ENCODE data around the gene SMARCD1.

- PRO-cap: unidirectional peak, minus-strand start at chr12:49093960
- RAMPAGE, long total RNA: no peak
These were observed 918 bp downstream of the DHH start for GRCh38 chr12:49093677-49094088.

DNA sequence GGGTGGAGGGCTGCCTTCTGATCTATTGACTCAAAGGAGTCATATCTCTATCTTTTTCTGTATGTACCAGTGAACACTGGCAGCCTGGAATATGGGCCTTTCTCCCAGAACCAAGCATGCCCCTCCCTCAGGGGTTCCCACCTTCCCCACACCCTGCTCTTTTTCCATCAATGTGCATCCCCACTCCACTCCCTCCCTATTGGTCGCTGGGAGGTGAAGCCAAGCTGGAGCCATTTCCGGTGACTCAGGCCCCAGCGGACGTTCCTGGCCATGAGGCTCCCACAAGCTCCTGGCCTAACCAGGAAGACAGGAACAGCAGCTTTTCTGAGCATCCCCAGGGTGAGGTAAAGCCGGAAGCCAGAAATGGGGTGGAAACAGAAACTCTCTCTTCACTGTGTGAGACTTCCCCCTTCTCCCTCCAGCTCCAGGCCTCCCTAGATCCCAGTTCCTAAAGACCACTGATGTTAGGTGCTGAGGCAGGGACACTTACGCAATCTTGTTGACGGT lies 5.2 kb downstream of the LMBR1L start:
- PRO-cap: no peak
- RAMPAGE, long total RNA: no peak

- PRO-cap: no peak
- RAMPAGE, long total RNA: no peak
These were observed 1.5 kb downstream of the TUBA1B start for GRCh38 chr12:49129698-49130026.

DNA sequence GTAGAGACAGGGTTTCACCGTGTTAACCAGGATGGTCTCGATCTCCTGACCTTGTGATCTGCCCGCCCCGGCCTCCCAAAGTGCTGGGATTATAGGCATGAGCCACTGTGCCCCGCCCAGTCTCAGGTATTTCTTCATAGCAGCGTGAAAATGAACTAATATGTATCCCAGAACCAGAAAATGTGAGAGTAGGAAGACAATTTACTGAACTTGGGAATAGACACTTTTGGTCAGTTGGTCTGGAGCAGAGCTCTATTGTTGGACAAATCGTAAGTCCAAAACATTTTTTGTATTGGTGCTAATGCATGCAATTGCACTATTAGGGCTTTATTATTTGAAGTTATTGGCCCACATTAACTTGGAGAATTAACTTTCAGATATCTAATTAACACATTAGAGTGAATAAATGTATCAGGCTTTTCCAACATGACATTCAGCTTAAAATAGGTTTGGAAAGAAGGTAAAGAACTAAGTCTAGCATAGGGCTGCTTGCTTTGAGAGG lies 5.3 kb downstream of the TUBA1A start:
- PRO-cap: no peak
- RAMPAGE, long total RNA: no peak

GRCh38 chr12:49189983-49190702 lies 1.3 kb upstream of the TUBA1A start:
- PRO-cap: no peak
- RAMPAGE, long total RNA: no peak

- PRO-cap: no peak
- RAMPAGE, long total RNA: no peak
These were observed 4.4 kb downstream of the TUBA1C start for GRCh38 chr12:49269015-49270028.

GRCh38 chr12:49460625-49461325 lies 78.1 kb upstream of the KCNH3 start:
- PRO-cap: no peak
- RAMPAGE, long total RNA: start-site peak on the plus strand at chr12:49460776-49461221, 55 reads

DNA sequence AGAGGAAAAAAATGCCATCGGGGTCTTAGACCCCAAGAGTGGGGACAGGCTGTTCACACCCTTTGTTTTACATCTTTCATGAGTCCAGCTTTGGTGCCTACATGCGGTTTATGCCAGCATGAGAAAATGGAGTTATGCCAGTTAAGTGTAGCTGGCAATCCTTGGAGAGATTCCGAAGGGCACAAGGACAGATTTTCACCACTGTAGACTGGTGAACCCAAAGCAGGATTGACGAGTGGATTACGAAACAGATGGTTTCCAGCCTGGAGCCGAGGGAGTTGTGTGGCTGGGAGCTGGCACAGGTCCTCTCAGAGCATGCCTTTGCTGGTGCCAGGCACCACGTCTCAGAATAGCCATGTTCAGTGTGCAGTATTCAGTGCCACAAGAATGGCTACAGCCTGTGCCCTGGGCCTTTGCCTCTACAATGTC lies 13.1 kb downstream of the KCNH3 start:
- PRO-cap: no peak
- RAMPAGE, long total RNA: no peak

- PRO-cap: no peak
- RAMPAGE, long total RNA: no peak
These were observed 23.9 kb downstream of the PRPF40B start for GRCh38 chr12:49647119-49647851.

DNA sequence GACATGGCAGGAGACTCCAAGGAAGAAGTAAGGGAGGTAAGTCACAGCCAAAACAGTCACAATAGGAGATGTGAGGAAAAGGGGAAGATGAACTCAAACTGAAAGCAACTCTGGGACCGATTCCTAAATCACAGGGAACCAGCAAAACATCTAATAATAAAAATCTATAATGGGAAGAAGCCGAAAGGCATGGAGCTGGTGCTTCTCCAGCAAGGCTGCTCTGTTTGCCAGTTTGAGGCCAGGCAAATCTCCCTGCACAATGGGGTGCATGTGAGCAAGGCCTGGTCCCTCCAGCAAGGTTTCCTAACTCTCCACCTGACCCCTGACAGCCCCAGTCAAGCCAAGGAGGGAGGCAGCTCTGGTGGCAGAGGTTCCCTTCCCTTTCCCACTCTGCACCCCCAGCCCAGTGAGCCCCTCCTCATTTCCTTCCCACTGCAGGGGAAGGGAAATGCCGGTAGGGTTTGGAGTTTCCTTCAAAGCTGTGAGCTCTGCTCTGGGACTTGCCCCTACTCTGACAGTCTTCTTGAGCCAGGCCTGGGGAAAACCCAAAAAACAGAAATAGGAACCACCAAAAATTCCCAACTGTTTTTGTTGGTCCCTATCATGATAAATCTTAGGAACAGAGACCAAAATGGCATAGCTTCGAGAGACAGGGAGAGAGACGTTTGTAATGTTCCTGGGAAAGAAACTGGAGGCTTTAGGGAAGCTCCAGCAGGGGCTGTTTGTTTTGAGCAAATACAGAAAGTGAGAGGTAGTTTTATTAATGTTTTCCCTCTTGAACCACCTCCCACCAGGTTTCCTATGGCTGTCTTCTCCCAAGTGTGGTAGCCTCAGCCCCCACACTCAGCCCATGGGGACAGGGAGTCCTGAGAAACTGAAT lies 34.7 kb downstream of the FMNL3 start:
- PRO-cap: no peak
- RAMPAGE, long total RNA: no peak

DNA sequence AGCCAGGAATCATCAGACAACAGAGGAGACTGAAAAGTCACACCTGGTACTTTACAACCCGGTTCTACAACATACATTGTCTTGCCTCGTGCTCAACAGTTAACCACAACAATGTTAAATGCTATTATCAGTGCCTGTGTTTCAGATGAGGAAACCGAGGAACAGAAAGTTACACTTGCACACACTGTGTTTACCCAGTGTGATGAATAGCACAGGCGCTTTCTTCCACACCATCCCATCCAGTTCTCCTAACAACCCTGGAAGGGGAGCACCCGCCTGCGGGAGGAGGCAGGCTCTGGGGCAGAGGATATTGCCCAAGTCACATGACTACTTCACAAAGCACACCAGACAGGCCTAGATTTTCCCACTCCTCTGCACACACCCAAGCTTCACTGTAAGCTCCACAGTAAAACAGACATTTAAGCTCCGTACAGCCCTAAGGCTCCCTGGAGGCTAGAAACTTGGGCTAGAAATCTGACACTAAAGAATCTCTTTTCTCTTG lies 21.8 kb downstream of the NCKAP5L start:
- PRO-cap: no peak
- RAMPAGE, long total RNA: no peak

- PRO-cap: unidirectional peak, plus-strand start at chr12:49825580
- RAMPAGE, long total RNA: no peak
These were observed 2.8 kb downstream of the NCKAP5L start for GRCh38 chr12:49825340-49825814.

GRCh38 chr12:50084577-50085584 lies at the start of gene SMARCD1:
SMARCD1 (plus strand) TSS chr12:50085342.
- PRO-cap: bidirectional peak, plus-strand start at chr12:50085342, minus-strand start at chr12:50085112
- RAMPAGE, long total RNA: start-site peak on the plus strand at chr12:50085332-50085355, 115 reads

GRCh38 chr12:50086015-50086581 lies 956 bp downstream of the SMARCD1 start:
- PRO-cap: no peak
- RAMPAGE, long total RNA: no peak

GRCh38 chr12:50176926-50178157 lies 10.2 kb upstream of the CERS5 start:
- PRO-cap: no peak
- RAMPAGE, long total RNA: no peak

- PRO-cap: no peak
- RAMPAGE, long total RNA: no peak
These were observed 25.0 kb upstream of the CERS5 start for GRCh38 chr12:50192093-50192728.

DNA sequence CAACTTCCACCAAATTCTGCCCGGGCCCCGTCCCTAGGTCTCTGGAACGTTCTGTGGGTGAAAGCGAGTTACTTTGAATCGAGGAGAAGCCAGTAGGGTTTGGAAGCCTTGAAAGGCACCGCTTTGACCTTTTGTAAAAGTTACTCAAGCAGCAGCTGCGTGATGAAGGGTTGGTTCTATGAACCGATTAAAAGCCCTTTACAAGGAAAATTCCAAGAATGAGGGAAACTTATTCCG lies 752 bp downstream of the LARP4 start:
- PRO-cap: unidirectional peak, minus-strand start at position 43 of the sequence
- RAMPAGE, long total RNA: no peak

GRCh38 chr12:50456352-50456947 lies 48.3 kb upstream of the DIP2B start:
- PRO-cap: no peak
- RAMPAGE, long total RNA: start-site peak on the plus strand at chr12:50456572-50456610, 192 reads

- PRO-cap: no peak
- RAMPAGE, long total RNA: no peak
These were observed 22.3 kb downstream of the DIP2B start for GRCh38 chr12:50527027-50527482.

GRCh38 chr12:50545861-50546373 lies 41.1 kb downstream of the DIP2B start:
- PRO-cap: no peak
- RAMPAGE, long total RNA: start-site peak on the plus strand at chr12:50546109-50546229, 10 reads